GM23338 (cell line): ENCODE results near the genes CNNM4, SEMA4C and C2orf92.

- PRO-cap, result no peak
- RAMPAGE, long total RNA, result no peak
These were observed 6.3 kb downstream of the NCAPH start for GRCh38 chr2:96341719-96342469.

- PRO-cap, result no peak
- RAMPAGE, long total RNA, result no peak
These were observed 9.9 kb downstream of the NCAPH start for GRCh38 chr2:96345316-96345965.

DNA sequence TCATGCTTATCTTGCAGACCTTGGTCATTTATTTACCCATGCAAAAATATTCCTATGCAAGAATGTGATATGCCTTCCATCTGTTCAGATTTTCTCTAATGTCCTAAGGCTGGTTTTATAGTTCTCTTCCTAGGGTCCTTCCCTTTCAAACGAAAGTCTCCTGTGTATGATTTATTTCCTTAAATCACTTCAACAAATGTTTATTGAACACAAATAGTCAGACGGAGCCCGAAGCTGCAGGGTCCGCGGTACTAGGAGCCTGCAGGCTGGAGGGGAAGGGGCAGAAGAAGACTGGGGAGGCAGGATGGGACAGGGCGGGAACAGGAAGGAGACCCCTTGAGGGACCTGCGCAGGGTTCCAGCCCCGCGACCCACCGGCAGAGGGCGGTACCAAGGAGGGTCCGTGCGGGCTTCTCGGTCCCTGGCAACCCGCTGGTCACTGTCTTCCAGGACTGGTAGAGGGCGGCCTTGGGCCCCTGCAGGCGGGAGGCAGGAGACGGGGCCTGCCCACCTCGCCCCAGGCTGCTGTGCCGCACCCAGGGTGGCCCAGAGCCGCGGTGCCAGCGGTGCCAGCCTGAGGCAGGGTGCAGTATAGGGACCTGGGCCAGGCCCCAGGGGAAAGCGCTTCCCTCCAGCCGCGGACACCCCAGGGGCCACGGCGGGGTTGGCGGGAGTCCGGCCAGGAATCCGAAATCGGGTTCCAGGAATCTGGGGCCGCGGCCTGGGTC is 34.6 kb downstream of the NEURL3 start:
- PRO-cap, result no peak
- RAMPAGE, long total RNA, result no peak

DNA sequence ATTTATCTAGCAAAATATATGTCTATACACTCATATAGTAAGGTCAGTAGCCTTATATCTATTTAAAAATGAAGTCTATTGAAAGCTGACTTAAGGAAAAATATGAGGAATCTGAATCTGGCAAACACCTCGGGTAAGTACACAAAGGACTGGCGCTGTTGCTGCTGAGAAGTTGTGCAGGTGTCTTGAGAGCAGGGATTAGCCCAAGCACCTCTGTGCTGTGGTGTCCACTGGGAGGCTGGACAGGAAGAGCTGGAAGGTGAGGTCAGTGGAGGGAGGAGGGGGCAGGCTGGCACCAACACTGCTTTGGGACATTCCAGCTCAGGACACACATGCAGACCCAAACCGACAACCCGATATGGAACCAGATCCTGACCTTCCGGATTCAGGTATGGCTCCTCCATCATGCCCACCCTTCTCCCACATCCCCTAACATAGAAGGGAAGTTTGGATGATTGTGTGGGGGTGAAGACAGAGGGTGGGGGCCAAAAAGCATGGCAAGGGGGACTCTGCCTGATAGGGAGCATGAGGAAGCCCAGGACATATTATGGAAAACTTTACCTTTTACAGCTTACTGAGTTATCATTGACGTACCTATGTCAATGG is 20.7 kb downstream of the FER1L5 start:
- PRO-cap, result no peak
- RAMPAGE, long total RNA, result no peak

DNA sequence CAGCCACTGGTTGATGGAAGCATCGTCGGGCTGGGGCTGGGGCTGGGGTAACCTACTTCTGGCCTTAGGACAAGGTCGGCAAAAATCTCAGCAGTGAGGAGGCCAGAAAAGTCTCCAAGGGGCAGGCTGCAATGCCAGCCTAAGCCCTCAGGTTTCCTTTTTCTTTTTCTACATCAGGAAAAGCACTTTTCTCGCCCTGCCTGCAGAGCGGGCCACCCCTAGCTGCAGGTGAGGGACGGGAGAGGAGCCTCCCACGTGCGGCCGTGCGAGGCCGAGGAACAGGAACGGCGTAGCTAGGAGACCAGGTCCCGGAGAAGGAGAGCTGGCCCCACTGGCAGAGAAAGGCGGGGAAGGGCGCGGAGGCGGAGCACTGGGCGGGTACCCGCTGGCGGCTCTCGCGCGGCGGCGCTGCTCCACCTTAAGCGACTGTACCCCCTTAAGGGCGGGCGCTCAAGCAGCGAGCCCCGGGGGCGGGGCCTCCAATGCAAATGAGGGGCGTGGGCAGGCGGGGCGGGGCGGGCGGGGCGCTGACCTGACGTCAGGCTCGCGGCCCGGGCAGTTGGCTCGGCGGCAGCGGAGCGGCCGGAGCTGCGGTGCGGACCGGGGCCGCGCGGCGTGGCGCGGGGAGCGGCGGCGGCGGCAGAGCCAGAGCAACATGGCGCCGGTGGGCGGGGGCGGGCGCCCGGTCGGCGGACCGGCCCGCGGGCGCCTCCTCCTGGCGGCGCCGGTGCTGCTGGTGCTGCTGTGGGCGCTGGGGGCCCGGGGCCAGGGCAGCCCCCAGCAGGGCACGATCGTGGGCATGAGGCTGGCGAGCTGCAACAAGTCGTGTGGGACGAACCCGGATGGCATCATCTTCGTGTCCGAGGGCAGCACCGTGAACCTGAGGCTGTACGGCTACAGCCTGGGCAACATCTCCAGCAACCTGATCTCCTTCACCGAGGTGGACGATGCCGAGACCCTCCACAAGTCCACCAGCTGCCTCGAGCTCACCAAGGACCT is at the start of gene CNNM4:
CNNM4 (plus strand) TSS at position 558 of the 999 bp plus-strand sequence.
- PRO-cap, result bidirectional peak, plus-strand start at position 558 of the sequence, minus-strand start at position 333 of the sequence
- RAMPAGE, long total RNA, result no peak

DNA sequence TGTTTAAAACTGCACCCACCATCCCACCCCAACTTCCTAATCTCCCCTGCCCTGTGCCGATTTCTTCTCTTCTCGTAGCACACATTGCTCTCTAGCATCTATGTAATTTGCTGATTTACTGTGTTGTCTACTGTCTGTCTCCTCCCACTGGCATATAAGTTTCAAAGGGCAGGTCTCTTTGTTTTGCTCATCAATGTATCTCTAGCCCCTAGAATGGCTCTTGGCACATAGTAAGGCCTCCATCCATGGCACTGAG is 5.7 kb downstream of the CNNM4 start:
- PRO-cap, result no peak
- RAMPAGE, long total RNA, result no peak

- PRO-cap, result bidirectional peak, plus-strand start at chr2:96815834, minus-strand start at chr2:96815910; bidirectional peak, plus-strand start at chr2:96816270, minus-strand start at chr2:96816042
- RAMPAGE, long total RNA, result no peak
These were observed 323 bp upstream of the CNNM3 start for GRCh38 chr2:96815694-96816196.

DNA sequence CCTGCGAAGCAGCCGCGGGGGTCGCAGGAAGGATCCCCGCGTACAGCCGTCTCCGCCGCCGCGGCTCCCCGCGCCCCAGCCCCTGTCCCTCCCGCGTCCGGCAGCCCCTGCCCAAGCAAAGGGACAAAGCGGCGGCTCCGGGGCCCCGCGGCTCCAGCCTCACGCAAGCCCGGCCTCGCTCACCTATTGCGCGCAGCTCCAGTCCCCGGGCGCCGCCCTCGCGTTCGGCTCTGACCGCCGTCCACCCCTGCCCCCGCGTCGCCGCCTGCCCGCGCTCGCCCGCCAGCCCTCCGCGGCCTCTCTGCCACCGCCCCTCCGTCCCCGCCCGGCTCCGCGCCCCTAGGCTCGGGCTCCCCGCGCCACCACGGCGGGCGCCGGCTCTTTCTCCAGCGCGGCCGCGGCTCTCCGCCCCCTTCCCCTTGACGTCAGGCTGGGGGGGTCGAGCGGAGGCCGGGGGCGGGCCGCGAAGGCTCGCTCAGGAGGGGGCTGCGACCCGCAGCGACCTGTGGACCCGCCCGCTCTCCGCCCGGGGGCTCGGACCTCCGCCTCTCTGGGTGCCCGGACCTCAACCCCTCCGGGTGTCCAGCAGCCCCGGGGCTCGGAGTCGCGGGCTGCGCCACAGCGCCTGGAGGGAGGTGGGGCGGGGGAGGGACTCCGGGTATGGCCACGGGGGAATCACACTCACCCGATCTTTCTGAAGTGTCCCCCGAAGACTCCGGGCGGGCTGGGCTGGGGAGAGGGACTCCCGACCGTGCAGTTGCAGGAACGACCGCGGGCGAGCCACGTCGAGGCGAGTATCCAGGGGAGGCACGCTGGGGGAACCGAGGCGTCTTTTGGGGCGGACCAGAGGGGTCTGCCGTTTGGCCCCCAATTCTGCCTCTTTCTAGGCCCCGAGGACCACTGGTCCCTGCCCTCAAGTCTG is at the start of gene SEMA4C:
SEMA4C (minus strand) TSS at position 388 of the 922 bp plus-strand sequence.
- PRO-cap, result bidirectional peak, plus-strand start at position 201 of the sequence, minus-strand start at position 232 of the sequence
- RAMPAGE, long total RNA, result no peak

DNA sequence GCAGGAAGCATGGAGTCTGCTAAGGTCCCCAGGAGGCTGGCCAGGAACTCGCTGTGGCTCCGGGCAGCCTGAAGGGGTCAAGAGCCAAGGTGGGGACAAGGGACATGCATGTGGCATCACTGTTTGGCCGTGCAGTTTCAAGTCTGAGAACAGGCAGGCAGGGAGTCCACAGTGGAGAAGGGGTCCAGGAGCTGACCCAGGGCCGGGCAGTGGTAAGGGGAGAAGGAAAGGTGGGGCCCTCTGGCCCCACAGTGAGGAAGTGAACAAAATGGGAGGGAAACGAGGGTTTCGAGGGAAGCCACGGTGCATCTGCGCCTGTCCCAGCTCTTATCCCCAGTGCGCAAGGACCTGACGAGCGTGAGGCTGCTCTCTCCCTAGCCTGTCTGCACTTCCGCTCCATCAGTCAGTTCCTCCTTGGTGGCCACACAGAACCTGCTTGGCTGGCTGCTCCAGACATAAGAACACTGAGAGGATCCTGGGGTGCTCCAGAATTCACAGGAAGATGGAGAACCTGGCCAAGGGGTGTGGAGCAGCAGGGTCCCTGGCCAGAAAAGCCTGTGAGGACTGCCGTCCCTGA is 43.5 kb upstream of the SEMA4C start:
- PRO-cap, result no peak
- RAMPAGE, long total RNA, result no peak

- PRO-cap, result no peak
- RAMPAGE, long total RNA, result no peak
These were observed 58.0 kb upstream of the SEMA4C start for GRCh38 chr2:96927483-96928744.

- PRO-cap, result no peak
- RAMPAGE, long total RNA, result no peak
These were observed 44.7 kb downstream of the FAHD2B start for GRCh38 chr2:97050014-97050393.

DNA sequence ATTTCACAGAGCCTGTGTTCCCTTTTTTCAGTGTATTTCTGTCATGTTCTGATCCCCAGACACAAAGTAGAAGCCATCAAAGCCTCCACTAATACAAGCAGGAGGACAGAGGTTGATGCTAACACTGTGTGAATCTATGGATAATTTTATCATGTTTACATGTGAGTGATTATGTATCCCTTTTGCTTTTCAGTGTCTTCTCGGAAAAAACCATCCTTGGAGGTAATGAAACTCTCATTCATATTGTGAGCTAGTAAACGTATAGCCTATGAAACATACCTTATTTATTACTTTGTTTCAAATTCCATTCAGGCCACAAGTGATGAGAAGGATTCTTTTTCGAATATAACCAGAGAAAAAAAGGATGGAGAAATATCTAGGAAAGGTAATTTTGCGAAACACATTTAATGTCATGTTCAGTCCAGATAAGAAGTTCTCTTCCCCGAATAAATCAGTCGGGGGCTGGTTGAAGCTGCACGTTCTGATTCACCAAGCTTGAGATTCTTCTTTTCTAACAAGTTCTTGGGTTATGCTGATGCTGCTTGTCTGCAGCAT is 87.3 kb downstream of the ANKRD36 start:
- PRO-cap, result no peak
- RAMPAGE, long total RNA, result no peak

DNA sequence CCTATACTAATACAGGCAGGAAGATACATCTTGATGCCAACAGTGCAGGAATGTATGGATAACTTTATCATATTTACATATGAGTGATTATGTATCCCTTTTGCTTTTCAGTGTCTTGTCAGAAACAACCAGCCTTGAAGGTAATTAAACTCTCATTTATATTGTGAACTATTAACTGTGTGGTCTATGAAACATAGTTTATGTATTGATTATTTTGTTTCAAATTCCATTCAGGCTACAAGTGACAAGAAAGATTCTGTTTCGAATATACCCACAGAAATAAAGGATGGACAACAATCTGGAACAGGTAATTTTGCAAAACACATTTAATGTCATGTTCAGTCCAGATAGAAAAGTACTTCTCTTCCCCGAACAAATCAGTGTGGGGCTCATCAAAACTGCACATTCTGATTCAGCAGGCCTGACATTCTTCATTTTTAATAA is 100.4 kb downstream of the ANKRD36 start:
- PRO-cap, result no peak
- RAMPAGE, long total RNA, result no peak

GRCh38 chr2:97215183-97215863 is 102.4 kb downstream of the ANKRD36 start:
- PRO-cap, result no peak
- RAMPAGE, long total RNA, result no peak

- PRO-cap, result no peak
- RAMPAGE, long total RNA, result no peak
These were observed 42.1 kb downstream of the ANKRD36B start for GRCh38 chr2:97547594-97547907.

GRCh38 chr2:97651939-97652235 is 6.0 kb downstream of the COX5B start:
- PRO-cap, result no peak
- RAMPAGE, long total RNA, result no peak

DNA sequence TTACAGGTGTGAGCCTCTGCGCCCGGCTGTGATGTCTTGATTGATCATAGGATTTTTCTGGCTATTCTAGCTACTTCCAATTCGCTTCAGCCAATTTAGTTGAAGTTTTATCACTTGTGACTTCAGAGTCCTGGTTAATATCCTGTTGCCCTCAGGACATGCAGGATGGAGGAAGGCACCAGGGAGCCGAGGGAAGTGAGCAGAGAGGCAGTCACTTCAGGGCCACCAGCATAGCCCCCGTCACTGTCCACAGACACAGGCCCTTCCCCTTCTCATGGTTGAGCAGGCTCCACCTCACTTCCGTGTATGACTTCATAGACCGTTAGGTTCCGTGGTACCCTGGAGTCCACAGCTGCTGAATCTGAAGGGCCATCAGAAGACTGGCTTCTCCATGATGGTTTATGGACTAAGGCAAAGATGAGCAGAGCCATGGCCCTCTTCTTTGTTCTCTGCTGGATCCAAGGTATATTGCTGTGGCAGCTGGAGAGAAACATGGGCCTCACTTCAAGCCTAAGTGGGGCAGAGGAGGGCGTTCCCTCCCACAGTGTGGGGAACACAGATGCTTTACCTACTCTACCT is at the start of gene C2orf92:
C2orf92 (plus strand) TSS at position 342 of the 579 bp plus-strand sequence.
- PRO-cap, result no peak
- RAMPAGE, long total RNA, result no peak

GRCh38 chr2:97718382-97719117 is 5.2 kb downstream of the ZAP70 start:
- PRO-cap, result no peak
- RAMPAGE, long total RNA, result no peak

DNA sequence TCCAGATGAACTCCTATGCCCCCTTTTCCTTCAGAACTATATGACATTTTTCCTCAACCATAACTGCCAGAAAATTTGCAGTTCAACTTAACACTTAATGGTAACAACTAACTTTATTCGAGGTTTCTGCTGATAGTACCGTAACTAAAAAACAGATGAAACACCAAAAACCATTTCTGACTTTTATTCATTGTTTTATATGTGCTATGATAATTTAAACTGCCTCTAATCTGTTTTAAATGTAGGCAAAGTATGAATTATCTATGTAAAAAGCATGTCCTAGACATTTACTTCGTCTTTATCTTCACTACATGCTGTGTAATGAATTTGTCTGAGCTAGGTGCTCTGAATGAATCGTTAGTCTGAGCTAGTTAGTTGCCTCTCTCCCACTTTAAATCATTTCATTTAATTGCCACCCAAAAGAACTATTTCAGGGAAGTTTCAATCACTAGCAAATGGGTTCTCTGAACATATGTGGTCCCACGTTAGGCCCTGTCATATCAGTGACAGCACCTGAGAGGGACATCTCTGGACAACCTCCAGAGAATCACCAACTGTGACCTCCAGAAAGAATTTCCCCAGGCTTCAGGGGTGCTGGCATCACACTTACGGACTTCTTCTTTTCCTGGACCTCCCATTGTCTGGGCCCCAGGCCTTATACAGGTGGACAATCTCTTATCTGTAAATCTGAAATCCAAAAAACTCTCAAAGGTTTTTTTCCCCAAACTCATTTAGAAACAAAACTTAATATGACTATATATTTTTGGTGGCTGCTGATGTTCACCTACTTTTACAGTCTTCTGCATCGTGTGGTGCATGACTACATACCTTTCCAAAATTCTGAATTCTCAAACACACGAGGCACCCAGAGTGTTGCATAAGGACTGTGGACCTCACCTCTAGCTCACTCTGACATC is 73.8 kb downstream of the ZAP70 start:
- PRO-cap, result no peak
- RAMPAGE, long total RNA, result no peak

DNA sequence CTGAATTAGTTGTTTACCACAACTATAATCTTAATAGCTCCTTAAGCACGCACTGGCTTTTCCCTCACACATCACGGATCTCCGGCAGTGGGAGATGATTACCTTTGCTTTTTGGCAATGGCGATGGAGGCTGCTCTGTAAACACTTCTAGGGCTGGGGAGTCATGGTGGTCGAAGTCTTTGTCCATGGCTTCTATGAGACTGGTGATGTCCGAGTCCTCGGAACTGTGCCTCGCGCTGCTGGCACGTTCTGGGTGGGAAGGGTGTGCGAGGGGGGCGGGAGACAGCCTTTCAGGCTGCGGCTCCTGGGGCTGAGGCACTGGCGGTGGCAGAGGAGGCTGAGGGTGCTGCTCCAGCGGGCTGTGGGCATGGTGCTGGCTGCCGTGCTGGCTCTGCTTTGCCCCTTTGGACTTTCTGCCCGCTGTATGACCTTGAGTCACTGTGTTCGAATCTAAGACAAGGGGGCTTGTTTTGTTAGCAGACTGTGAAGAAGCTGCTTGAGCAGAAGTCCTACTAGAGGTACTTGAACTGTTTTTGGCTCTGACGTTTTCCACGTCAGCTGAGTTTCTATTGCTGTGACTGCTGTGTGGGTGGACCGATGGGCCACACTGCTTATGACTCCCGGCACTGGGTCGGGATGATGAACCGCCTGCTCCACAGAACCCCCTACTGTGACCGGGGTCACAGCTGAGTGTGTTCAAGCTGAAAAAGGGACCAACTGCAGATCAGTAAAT is 79.1 kb downstream of the ZAP70 start:
- PRO-cap, result no peak
- RAMPAGE, long total RNA, result no peak